Bronchial epithelial cell (primary cell): ENCODE measurements around the gene TDP1.

GRCh38 chr14:88468862-88469314 lies 83.4 kb downstream of the SPATA7 start:
- RRBS, 2 experiments: no CpG with 5 or more reads among the region's 9 CpGs

GRCh38 chr14:88682078-88682545 lies 110.6 kb downstream of the EML5 start:
- RRBS, 2 experiments: no CpG with 5 or more reads among the region's 3 CpGs

DNA sequence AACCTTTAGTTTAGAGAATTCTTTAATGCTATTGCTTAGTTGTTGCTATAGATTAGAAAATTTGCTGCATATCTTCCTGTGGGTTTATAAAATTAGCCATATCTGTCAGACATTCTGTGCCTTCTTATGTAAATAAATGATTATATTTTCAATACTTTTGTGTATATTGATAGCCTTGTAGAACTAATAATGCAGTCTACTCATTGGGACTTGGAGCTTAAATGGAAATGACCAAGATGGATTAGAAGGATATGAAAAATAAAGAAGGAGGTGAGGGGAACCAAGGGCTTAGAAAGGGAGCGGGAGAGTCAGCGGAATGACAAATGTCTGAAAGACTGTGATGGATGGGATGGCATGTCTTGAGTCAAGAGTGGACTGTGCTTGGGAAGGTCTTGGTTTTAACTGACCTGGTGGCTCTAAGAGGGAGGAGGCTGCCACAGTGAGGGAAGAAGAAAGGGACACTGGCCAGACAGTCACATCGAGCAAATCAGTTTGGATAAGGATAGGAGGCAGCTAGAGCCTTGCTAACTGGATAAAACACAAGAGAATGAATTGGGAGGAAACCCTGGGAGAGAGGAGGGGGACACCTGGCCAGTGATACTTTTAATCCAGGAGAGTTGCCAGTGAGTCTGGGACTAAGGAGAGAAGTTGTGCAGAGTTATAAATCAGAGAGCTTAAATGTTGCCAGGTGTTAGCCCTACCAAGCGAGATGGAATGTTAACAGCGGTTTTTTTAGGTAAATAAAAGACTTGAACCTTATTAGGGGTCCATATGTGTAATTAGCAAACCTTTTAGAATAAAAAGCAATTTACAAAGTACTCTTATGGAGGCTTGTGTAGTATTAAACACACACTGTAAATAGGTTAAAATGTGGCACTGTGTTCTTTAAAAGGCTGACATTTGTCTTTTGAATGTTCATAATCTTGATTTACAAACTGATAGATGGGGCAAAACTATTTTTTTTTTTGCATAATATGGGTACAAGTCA lies 9.6 kb downstream of the TTC8 start:
- RRBS, 2 experiments: no CpG with 5 or more reads among the region's 5 CpGs

- RRBS, 2 experiments: no CpG with 5 or more reads among the region's 14 CpGs
These were observed 187.6 kb downstream of the TTC8 start for GRCh38 chr14:89011689-89012768.

DNA sequence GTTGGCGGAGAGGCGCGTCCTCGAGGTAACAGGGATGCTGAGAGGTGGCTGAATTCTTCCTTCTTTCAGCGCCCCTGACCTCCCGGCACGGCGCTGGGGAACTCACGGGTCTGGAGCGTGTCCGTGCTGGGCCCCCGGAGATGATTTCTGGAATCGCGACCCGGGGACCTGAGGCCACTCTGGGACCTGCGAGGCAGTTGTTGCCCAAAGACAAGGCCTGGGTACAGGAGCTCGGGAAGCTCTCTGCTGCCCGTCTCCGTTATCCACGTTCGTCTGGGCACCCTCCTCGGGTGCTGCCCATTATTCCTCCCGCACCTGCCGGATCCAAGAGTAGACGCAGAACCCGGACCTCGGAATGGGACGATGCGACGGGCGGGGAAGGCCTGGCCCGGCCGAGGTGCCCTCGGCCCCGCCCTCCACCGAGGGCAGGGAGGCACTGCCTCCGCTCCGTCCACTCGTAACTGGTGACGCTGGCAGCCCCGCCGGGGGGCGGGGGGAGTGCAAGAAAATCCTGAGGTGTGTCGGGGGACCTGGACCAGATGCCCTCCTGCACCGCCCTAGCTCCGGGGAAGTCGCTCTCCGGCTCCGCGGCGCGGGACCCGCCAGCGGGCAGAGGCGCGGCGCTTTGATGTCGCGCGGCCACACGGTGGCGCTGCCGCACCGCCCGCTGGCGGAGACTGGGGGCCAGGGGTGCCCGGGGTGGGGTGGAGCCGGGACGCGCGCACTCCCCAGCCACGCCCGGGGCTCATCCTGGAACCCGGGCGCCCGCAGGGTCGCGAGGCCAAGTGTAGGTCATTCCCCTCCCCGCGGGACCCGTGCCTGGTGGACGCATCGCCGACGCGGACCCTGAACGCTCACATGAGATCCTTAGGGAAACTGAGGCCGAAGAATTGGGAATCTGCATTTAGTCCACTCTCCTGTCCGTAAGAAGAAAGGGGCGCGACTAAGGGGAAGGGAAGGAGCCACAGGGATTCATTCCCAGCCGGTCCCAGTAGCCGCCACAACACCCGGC lies 202.7 kb downstream of the TTC8 start:
- RRBS, 2 experiments: 2 to 4% methylated on average over 25 to 32 of the region's 94 CpGs

DNA sequence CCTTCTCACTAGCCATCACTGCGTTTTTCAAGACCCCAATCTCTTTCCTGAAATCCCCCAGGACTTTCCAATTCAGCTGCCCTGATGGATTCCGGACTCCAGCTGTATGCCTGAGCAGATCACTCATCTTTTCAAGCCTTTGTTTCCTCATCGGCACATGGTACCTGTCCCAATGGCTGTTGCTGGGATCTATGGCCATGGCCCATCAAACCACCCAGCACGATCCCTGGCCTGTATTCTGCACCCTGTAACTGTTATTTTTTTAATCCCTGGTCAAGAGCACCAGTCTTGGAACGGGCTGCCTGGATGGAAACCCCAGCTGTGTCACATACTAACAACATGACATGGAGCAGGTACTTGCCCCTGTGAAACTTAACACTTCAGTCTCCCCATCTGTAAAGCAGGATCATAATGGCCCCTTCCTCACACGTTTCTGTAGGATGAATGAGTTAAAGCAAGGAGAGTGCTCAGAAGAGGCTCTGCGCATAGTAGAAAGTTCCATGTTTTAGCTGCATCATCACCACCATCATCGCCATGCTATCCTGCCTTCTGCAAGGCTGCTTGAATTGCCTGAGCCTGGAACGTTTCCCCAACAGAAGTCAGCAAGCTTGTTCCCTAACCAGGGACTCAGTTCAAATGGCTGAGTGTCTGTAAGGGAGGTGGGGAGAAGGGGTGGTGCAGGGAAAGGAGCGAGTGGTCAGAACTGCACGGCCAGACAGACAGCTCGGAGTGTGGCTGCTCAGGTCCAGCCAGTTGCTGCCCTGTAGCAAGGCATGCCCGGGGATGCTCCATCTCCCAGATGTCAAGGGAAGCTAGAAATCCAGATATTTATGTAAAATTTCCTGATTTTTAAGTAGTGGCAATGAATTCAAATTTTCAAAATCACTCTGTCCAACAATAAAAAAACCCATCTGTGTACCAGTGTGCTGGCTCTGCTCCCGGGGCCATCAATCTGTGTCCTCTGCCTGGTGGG lies 163.0 kb downstream of the FOXN3 start:
- RRBS, 2 experiments: no CpG with 5 or more reads among the region's 14 CpGs

GRCh38 chr14:89255760-89256556 lies 161.1 kb downstream of the FOXN3 start:
- RRBS, 2 experiments: no CpG with 5 or more reads among the region's 11 CpGs

DNA sequence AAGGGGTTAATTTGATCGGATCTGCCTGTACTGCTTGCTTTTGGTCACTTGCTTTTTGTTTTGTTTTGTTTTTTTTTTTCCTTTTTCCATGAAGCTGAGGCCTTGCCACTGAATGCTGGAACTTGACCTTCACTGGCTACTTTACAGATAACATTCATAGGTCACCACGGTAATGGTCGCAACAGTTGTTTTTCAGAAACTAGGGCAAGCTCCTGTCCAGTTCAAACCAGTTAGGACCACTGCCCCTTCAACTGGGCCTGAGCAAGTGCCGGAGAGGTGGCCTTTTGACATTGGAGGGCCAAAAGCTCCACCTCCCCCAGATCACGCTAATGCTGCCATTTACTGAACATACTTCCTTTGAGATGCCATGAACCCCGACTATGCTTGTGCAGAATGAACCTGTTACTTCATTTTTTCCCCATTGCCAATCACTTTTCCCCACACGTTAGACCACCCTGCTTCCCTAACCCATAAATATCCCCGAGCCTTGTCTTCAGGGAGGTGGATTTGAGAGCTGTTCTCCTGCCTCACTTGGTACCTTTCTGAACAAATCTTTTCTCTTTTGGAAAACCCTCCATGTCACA lies 147.5 kb downstream of the FOXN3 start:
- RRBS, 2 experiments: no CpG with 5 or more reads among the region's 8 CpGs

- RRBS, 2 experiments: under 1 to 1% methylated on average over 29 to 32 of the region's 71 CpGs
These were observed 807 bp downstream of the FOXN3 start for GRCh38 chr14:89416022-89416829.

- RRBS, 2 experiments: no CpG with 5 or more reads among the region's 26 CpGs
These were observed 11.4 kb upstream of the FOXN3 start for GRCh38 chr14:89427974-89429311.

DNA sequence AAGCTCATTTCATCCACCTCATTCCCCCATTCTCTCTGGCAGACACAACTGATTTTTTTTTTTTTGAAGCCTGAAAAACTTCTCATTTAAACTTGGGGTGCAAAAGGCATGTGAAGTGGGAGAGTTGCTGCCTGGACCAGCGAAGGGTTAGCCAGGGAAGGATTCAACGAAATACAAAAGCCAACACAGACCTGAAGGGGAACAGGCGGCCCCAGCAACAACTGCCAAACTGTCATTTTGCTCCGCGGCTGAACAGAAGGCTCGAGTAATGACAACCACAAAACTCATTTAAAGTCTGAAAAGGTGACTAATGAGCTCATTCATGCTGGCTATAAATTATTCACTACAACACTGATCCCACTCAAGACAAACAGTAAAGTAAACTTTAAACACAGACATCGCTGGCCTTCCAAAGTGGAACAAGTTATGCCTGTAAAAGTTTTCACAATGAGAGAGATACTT lies 12.5 kb upstream of the FOXN3 start:
- RRBS, 2 experiments: no CpG with 5 or more reads among the region's 7 CpGs

GRCh38 chr14:89614148-89614949 lies 197.3 kb upstream of the FOXN3 start:
- RRBS, 2 experiments: no CpG with 5 or more reads among the region's 5 CpGs

DNA sequence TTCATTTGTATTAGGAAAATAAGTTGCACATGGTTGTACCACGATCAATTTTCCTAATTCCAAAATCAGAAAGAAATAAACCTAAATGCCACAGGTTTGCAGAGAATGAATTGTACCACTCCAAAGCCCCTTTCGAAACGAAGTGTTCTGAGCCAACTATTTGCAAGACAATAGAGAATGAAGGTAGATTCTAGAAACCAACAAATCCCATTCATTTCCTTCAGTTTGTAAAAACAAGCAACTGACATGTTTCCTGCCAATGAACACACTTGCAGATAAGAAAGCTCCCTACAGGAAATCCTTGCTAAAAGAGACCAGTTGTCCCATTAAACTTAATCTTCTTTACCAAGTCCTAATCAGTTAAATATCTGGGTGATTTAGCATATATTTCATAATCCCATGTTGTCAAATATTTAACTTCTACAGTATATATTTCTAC lies 198.4 kb upstream of the FOXN3 start:
- RRBS, 2 experiments: no CpG with 5 or more reads among the region's 3 CpGs

DNA sequence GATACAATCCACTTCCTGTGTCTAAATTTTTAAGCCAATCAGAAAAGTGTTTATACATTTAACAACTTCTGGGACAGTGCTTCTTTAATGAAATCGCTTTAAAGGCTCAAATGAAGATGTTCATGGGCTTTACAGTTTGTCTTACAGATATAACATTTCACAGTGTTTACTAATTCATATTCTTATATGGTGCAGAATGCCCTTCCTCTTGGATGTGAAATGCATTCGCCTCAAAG lies 200.0 kb upstream of the FOXN3 start:
- RRBS, 2 experiments: no CpG with 5 or more reads among the region's 2 CpGs

DNA sequence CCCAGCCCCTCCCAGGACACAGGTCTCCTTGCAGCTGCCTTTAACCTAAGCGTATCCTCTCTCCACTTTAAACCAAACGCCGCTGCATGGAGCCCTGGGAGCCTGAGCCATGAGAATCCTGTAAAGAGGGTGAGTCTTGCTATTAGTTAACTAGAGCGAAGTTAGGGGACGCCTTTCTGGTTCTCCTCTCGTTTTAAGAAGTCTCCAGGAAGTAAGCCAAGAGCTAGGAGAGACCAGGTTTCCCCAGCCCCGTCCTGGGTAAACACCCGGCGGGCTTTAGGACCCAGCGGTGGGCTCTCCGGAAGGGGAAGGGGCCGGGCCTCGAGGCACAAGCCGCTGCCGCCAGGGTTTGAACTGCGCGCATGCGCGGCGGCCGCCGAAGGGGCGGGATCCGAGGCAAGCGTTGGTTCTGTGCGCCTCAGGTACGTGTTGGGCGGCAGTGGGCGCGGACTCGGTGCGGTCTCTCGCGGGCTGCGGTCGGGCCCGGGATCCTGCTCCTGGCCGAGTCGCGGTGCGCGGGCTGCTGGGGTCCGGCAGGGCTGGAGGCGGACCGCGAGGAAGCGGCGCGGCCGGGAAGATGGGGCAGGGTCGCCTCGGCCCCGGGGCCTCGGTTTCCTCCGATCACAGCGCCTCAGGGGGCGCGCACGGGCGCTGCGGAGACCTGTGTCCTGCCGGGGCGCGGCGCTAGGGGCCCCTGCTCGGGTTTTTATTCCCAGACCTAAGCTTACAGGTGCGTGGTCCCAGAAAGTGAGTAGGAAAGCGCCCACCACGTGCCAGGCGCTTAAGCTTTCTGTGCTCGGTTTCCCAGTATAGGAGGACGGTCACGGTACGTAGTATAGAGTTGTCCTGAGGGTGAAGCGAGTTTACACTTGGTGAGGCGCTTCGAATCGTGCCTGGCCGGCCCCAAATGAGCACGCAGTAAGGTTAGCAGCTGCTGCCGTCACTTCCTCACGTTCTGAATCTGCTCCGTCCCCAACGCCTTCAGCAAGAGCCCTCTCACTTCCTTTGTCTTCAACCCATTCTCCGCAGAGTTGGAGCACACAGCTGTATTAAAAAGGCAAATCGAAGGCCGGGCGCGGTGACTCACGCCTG lies at the start of gene TDP1:
Gene TDP1 (plus strand): TSS at position 379 of the 1,092 bp plus-strand sequence.
- RRBS, 2 experiments: 1% methylated on average over 24 of the region's 90 CpGs

DNA sequence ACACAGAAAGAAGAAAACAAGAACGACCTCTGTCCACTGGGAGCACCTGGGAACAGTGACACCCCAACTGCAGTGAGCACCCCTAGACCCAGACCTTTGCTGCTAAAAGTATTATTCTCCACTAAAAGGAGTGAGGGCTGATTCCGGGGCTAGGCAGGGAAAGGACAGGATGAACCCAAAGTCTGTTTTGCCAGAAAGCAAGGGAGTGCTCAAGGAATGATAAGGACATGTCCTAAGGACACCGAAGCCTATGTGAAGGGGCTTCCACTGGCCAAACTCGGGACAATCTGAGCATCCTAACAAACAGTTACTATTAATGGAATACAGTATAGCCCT lies 18.1 kb downstream of the PSMC1 start:
- RRBS, 2 experiments: no CpG with 5 or more reads among the region's 4 CpGs

- RRBS, 2 experiments: no CpG with 5 or more reads among the region's 6 CpGs
These were observed 35.9 kb downstream of the PSMC1 start for GRCh38 chr14:90292273-90292714.

- RRBS, 2 experiments: no CpG with 5 or more reads among the region's 4 CpGs
These were observed 1.5 kb downstream of the NRDE2 start for GRCh38 chr14:90330304-90330592.

DNA sequence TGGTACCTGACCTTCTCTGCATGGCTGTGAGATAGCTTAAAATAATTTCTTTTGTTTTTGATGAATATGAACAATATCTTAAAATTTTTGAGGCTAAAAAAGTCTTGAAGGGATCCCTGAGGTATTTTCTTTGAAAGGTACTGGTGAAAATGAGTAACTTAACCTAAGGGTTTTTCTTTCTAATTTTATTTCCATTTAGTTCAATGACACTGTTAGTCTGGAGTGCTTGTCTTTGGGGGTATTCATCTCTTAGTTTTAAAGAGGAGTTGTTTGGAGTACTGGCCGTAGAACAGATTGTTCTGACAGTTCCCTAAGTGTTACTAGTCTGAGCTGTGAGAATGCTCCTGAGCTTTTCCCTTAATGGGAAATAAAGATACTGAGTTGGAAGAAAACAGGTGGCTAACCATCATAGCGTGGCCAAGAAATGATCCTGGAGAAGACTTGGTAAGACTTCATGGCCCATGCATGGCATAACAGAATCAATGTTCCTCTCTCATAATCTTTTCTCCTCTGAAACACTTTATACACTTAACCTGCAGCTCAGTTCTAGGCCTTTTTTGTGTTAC lies 6.1 kb downstream of the CALM1 start:
- RRBS, 2 experiments: no CpG with 5 or more reads among the region's 2 CpGs

DNA sequence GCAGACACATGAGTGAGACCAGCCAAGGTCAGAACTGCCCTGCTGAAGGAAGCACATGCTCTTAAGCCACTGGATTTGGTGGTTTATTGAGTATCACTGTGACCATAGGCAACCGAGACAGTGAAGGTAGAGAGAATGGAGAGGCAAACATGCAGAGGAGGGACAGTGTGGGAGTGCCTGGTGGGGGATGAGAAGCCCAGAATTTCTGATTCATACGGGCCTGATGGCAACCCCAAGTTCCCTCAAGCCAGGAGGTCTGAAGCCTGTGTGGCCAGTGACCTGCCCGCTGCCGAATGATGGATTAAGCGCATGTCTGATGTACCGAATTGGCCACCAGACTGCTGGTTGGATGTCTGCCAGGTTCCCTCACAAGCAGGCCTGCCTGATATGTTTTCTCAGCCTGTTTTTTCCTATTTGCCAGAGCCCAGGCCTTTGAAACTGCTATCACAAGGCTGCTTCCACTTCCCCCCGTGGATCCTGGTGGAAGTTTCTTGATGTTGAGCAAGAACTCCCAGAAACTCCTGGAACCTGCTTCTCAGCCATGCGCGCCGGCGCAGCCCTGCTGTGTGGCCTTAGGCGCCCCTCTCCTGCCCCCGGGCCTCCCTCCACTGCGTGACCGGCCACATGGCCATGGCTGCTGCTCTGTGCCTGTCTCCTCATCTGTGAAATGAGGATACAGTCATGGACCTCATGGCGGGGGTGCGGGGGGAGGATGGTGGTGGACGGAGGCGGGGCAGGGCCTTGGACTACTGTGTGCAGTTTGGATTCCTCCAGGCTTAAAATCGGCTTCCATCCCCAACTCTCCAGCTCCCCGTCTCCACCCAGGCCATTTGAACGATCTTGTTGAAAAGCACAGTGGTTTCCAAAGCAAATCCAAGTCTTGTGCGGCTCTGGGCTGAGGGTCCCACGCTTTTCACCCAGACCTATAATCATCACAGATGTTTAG lies 56.6 kb downstream of the CALM1 start:
- RRBS, 2 experiments: 94 to 95% methylated on average over 4 of the region's 24 CpGs